Mammary epithelial cell (primary cell): ENCODE measurements around a stretch of chr2.

GRCh38 chr2:221573443-221574446 is 1.6 kb upstream of the EPHA4 start:
- CAGE, long polyA plus RNA, result no peak
- RRBS, result 2% methylated on average over 9 of the region's 66 CpGs

- CAGE, long polyA plus RNA, result no peak
- RRBS, result no CpG with 5 or more reads among the region's 2 CpGs
These were observed 263.9 kb upstream of the EPHA4 start for GRCh38 chr2:221836052-221836437.

DNA sequence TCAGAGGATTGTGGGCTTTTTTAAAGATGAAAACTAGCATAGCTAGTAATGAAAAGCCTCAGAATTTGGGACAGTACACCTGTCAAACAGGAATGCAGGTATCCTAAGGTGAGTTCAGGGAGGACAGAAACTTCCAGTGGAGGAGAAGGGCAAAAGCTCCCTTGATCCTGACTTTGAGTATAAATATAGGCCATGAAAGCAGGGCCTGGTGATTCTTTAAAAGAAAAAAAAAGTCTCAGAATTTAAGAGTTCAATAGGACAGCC is 63.3 kb downstream of the PAX3 start:
- CAGE, long polyA plus RNA, result no peak

DNA sequence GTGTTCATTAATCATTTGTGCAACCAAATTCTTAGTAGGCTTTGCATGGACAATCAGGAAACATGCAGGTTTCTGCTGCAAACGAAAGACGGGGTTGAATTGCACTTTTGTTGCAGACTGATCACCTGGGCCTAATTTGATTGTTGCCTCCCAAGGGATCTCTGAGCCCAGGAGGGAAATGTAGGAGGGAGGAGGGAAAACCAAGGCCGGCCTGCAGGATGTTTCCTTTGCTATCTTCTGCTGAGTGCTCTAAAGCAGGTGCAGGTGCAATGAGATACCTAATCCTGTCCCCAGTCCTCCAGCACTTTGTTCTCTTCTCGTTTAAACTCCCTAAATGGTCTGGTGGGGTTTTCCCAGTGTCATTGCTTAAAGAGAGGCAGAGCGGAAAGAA is 943 bp upstream of the SGPP2 start:
- CAGE, long polyA plus RNA, result no peak
- RRBS, result no CpG with 5 or more reads among the region's 5 CpGs

- CAGE, long polyA plus RNA, result no peak
- RRBS, result no CpG with 5 or more reads among the region's 7 CpGs
These were observed 38.6 kb downstream of the SGPP2 start for GRCh38 chr2:222462874-222463407.

DNA sequence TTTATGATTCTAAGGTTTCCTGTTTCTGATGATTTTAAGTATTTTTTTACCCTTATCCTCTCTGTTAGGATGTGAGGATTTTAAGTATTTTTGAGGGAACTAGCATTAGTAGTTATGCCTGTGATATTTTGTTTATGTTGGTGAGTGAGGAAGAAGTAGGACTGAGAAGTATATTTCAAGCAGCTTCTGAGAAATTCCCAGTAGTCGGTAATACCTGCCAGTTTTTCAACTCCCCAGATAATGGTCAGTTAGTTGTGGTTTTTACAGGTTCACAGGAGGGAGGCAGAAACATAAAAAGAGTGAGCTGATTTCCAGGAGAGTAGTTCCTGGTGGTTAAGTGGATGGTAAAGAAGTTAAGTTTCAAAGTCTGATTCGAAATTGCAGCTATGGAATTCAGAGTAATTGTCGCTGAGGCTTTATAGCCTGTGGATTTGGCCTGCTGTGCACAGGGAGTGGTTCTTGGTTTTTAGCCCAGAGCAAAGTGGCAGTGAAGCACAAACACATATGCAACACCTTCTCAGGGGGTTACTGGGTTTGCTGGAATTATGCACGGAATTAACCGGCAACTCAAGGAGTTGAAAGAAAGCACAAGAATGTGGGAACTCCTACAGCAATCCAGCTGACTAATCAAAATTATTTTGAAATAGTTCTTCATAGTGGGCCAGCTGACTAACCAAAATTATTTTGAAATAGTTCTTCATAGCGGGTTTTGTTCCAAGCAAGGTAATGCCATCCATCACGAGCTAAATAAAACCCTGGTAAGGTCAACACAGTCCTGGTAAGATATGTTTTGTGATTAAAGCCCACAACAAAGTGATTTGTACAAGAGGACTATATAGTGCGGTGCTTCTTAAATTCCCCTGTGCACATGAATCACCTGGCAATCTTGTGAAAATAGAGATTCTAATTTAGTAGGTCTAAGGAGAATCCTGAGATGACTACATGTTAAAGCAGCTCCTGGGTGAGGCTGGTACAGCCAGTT is 94.3 kb downstream of the SGPP2 start:
- CAGE, long polyA plus RNA, result no peak
- RRBS, result no CpG with 5 or more reads among the region's 8 CpGs

GRCh38 chr2:222637139-222637467 is 18.8 kb downstream of the FARSB start:
- CAGE, long polyA plus RNA, result no peak
- RRBS, result no CpG with 5 or more reads among the region's 1 CpG

DNA sequence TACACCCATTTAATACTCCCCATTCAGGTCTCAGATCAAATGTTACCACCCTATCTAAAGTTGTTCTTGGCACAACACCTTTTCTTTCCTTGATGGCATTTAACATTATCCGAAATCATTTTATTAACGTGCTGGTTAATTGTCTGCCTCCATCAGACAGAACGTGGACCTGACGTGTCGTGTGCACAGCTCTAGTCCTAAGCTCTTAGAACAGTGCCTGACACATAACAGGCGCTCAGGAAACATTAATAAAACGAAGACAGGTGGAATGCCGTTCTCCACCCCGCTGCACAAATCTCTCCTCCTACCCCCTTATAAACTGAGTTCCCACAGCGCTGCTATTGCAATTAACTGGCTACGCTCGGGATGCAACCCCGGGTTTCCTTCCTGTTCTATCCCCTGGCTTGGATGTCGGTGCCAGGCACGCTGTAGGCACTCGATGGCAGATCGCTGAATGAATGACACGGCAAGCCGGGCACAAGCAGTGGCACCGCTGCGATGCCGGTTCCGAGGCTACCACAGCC is 496 bp downstream of the FARSB start:
- CAGE, long polyA plus RNA, result no peak
- RRBS, result 0% methylated on average over 4 of the region's 23 CpGs

- CAGE, long polyA plus RNA, result no peak
- RRBS, result no CpG with 5 or more reads among the region's 5 CpGs
These were observed 935 bp upstream of the ACSL3 start for GRCh38 chr2:222859876-222860325.

DNA sequence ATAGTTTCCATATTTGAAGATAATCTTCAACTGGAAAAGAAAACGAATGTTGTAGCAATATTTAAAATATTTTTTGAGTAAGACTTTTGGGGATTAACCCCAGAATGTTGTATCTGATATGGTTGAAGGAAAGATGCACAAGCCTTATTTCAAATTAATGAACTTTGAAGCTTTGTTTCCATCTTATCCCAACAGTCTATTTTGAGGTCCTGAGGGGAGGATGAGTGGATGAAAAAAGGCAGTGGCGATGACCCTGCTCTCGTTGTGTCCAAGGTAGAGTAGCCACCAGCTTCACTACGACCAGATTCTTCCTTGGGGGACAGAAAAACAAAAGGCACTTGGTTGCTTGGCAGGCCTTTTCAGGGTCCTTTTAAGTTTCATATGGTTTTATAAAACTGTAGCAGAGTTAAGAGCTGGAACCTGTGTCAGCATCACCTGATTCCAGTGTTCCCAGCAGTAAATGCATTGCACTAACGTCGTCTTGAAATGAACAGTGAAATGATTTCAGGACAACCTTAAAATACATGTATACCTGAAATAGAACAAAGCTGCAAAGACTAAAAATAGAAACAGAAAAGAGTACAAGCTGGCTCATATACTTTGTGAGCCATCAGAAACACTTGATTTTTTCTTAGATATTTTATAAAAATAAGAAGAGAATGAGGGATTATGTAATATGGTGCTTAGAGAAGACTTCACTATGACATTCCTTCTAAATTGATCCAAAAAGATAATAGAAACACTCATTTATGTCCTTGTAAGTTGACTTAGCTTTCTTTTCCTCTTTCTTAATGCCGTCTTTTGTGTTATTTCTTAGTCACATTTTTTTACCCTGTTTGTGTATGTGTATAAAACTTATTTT is 51.9 kb downstream of the ACSL3 start:
- CAGE, long polyA plus RNA, result no peak
- RRBS, result no CpG with 5 or more reads among the region's 7 CpGs

- CAGE, long polyA plus RNA, result no peak
- RRBS, result no CpG with 5 or more reads among the region's 3 CpGs
These were observed 58.9 kb downstream of the ACSL3 start for GRCh38 chr2:222919313-222920562.

- CAGE, long polyA plus RNA, result no peak
- RRBS, result no CpG with 5 or more reads among the region's 10 CpGs
These were observed 57.7 kb upstream of the KCNE4 start for GRCh38 chr2:222994109-222994775.

DNA sequence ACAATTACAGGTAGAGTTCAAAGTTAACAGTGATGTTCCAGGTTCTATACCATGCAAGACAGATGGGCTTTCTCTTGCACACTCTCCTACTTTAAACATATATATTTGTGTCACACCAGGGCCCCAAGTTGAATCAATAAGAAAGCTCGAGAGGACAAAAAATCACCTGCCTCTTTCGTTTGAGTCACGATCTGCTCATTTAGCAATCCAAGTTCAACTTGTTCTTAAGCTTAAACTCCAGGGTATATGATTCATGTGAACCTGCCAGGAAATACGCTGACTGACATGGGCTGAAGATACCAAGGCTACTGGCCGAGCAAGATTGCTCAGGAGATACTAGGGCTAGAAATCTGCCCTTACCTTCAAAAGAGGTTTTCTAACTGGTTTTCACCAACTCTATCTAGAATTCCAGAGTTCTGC is 77.3 kb downstream of the AP1S3 start:
- CAGE, long polyA plus RNA, result no peak
- RRBS, result no CpG with 5 or more reads among the region's 5 CpGs

GRCh38 chr2:223923967-223924396 is 21.2 kb downstream of the WDFY1 start:
- CAGE, long polyA plus RNA, result no peak
- RRBS, result no CpG with 5 or more reads among the region's 2 CpGs

- CAGE, long polyA plus RNA, result no peak
- RRBS, result no CpG with 5 or more reads among the region's 6 CpGs
These were observed 3.7 kb downstream of the WDFY1 start for GRCh38 chr2:223941441-223941847.

DNA sequence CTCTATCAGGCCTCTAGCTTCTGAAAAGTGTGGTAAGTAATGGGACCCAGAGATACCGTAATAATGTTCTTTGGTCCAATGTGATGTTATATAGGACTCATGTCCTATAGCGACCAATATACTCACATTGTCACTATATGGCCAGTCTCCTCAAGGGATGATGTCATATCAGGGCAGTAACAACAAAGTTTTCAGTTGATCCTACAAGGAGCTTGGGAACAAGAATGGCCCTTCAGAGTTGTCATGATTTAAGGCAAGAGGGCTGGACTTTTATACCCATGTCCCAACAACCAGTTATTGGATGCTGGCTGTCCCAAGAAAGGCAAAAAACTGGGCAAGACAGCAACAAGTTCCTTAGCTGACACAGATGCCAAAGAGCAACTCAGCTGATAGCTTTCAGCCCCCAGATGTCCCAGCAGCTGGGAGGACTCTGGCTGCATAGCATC is 33.2 kb upstream of the SERPINE2 start:
- CAGE, long polyA plus RNA, result no peak
- RRBS, result no CpG with 5 or more reads among the region's 2 CpGs

DNA sequence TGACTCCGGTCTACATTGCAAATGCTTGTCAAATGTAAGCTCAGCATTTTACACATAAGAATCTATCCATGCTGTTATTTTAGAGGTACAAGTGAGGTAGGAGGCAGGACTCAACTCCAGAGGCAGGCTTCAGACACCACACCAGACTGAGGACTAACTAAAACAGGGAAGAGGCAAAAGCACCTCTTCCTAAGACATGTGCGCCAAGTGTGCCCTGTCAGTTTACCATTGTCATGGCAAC is 160.2 kb downstream of the FAM124B start:
- CAGE, long polyA plus RNA, result no peak
- RRBS, result no CpG with 5 or more reads among the region's 2 CpGs

DNA sequence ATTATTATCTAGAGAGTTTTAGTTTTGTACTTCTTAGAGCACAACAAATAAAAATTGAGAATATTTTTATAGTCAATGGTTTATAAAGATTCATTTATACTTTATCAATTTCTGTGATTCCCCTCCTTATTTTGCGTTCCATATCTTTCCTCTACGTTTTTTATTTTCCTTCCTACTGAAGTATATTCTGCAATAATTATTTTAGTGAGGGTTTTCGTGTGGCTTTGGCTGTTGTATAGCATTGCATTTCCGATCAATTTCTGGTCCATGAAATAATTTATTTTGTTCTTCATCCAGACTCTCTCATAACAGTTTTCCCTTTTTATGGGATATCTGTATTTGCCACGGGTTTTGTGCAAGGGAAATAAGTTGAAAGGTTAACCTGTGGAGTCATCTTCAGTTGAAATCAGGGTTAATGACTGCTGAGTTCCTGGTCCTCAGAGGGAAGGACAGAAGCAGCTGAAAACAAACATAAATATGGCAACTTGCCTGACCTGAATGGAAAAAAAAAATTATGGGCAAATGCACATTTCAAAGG is 47.1 kb upstream of the FAM124B start:
- CAGE, long polyA plus RNA, result no peak
- RRBS, result no CpG with 5 or more reads among the region's 5 CpGs

GRCh38 chr2:224542386-224543337 is 42.5 kb downstream of the CUL3 start:
- CAGE, long polyA plus RNA, result no peak
- RRBS, result no CpG with 5 or more reads among the region's 13 CpGs

GRCh38 chr2:224678322-224678955 is 37.7 kb downstream of the CCDC195 start:
- CAGE, long polyA plus RNA, result no peak
- RRBS, result no CpG with 5 or more reads among the region's 5 CpGs